Measurements from ENCODE around the genes DAZL and SATB1.

- RRBS = no CpG with 5 or more reads among the region's 10 CpGs
Observed at GRCh38 chr3:16431096-16431834, 82.2 kb downstream of the RFTN1 start.

DNA sequence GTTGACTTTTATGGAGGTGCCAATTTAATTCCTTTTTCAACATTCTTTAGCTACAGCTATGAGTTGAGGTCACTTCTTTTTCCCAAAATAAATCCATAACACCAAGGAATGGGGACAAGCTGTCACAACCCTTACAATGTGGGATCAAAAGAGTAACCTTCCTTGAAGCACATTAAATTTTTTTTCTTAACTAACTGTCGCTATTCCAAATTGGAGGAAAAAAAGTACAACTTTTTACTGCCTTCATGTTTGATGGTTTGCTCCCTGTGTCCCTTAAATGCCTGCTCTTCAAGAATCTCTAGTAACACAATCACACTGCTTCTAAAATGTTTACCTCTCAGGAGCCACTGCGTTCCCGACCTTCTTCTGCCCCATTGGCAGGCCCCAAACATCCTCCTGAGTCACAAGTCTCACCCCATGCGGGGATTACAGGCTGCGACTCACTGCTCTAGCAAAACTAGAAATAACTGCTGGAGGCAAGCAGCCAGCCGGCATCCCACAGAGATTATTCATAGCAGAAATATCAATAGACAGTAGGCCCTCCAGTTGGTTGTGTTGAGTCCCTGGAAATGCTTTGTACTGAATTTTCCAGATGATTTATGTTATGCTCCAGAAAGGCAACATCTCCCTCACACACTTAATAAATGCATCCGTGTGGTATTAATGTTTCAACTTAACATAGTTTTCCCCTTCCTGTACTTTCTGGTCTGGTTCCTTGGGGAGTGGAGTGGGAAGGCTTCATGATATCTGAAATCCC is 64.9 kb downstream of the RFTN1 start:
- RRBS = no CpG with 5 or more reads among the region's 7 CpGs

DNA sequence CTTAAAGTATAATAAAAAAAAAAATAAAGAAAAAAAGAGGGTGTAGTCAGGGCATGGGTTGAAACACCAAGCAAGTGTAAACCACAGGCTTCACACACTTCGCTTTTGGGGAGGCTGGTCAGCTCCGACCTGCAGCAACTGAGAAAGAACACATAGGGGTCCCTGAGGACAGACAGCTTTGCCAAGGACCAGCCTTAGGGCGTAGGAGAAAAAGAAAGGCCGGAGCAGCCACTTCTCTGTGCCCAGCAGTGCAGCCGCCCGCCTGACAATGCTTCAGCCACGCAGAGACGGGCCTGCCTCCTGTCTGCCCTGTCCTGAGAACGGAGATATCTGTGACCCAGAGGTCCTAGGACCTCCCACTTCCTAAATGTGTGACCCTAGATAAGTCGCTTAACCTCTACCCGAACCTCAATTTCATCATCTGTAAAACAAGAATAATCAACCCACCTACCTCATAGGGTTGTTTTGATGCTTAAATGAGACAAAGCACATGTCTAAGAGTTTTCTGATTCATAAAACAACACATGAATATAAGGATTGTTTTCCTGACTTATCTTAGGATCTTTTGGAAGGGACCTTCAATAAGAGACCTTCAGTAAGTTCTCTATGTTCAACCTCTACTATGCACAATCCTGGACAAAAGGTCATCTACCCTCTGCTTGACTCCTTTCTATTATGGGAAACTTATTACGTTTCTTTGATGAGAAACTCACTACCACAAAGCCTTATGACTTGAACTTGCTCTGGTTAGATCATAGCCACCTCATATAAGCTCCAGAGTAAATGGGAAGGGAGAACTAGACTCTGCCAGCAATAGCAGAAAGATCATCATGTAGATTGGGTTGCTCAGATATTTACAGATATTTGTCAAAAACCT is 32.9 kb upstream of the RFTN1 start:
- RRBS = no CpG with 5 or more reads among the region's 12 CpGs

GRCh38 chr3:16605150-16605861 is at the start of gene DAZL:
Gene DAZL, minus strand, starts transcription at chr3:16605423.
- RRBS = no CpG with 5 or more reads among the region's 48 CpGs

- RRBS = no CpG with 5 or more reads among the region's 3 CpGs
Observed at GRCh38 chr3:16663935-16664139, 58.6 kb upstream of the DAZL start.

- RRBS = no CpG with 5 or more reads among the region's 1 CpG
Observed at GRCh38 chr3:16801169-16801587, 83.6 kb upstream of the PLCL2 start.

DNA sequence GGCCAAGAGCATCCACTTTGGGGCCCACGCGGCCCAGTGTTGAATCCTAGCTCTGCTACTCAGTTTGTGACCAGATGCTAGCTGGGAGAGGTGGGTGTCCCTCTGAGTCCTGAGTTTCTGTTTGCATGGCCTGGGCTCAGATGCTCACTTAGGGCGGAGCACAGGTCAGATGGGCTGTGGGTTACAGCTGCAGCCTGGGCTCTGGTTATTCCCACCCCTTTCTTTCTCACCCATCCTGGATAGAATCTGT is 44.9 kb upstream of the PLCL2 start:
- RRBS = no CpG with 5 or more reads among the region's 3 CpGs

- RRBS = no CpG with 5 or more reads among the region's 10 CpGs
Observed at GRCh38 chr3:16885769-16886120, 990 bp downstream of the PLCL2 start.

GRCh38 chr3:16923048-16923611 is 38.4 kb downstream of the PLCL2 start:
- RRBS = no CpG with 5 or more reads among the region's 3 CpGs

GRCh38 chr3:17087947-17088414 is 203.2 kb downstream of the PLCL2 start:
- RRBS = no CpG with 5 or more reads among the region's 3 CpGs

DNA sequence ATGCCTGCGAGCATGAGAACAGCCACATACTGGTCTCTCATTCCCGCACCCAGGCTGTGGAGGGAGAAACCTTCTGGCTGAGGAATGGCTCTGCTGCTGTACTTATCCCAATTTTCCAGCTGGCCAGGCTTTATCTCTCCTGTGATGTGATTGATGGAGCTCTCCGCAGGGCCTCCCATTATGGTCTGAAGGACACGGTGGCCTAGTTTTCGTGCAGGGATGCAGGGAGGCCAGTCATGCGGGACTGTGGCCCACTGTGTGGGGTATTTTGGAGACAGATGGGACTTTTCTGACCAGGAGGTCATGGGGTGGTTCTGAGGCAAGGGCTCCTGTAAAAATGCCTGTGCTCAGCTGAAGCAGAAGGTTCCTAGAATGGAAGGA is 251.5 kb downstream of the PLCL2 start:
- RRBS = no CpG with 5 or more reads among the region's 6 CpGs

GRCh38 chr3:17151403-17152197 is 266.8 kb downstream of the PLCL2 start:
- RRBS = no CpG with 5 or more reads among the region's 16 CpGs

DNA sequence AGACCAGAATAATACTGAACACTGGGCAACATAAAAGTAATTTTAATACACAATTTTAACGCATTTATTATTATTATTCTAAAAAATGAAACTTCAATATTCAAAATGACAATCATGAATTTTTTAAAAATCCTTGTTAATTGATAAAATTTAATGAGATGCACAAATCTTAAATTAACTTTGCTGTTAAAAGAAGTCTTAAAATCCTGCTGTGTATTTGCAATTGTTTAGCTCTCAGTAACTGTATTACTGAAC is 63.2 kb downstream of the TBC1D5 start:
- RRBS = no CpG with 5 or more reads among the region's 1 CpG

DNA sequence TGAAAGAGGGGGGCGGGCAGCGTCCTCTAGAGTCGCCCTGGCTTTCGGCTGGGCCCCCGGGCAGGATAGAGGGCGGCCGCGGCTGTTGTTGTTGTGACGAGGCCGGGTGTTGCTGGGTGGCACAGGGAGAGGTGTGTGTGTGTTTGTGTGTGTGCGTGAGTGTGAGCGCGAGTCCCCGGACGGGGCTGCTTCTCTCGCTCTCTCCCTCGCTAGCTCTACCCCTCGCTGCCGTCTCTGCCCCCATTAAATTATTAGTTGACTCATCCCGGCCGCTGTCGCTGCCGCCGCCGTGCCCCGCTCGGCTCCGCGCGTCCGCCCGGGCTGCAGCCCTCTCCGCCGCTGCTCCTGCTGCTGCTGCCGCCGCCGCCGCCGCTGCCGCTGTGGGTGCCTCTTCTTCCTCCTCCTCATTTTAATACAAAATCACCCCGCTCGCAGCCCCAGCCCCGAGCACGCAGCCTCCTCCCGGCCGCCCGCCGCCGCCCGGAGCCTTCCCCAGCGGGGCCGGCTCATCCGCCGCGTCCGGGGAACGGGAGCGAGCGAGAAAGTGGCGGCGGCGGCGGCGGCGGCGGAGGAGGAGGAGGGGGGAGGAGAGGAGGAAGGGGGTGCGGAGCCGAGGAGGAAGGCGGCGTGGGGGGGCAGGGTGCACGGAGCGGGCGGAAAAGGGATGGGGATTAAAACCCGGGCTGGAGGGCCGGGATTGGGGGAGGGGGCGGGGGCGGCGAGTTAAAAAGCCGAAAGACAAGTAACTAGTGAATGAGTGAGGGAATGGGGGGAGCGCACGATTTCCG is at the start of gene SATB1:
SATB1 (minus strand) TSS at position 546 of the 788 bp plus-strand sequence.
- RRBS = under 1% methylated on average over 26 of the region's 82 CpGs

DNA sequence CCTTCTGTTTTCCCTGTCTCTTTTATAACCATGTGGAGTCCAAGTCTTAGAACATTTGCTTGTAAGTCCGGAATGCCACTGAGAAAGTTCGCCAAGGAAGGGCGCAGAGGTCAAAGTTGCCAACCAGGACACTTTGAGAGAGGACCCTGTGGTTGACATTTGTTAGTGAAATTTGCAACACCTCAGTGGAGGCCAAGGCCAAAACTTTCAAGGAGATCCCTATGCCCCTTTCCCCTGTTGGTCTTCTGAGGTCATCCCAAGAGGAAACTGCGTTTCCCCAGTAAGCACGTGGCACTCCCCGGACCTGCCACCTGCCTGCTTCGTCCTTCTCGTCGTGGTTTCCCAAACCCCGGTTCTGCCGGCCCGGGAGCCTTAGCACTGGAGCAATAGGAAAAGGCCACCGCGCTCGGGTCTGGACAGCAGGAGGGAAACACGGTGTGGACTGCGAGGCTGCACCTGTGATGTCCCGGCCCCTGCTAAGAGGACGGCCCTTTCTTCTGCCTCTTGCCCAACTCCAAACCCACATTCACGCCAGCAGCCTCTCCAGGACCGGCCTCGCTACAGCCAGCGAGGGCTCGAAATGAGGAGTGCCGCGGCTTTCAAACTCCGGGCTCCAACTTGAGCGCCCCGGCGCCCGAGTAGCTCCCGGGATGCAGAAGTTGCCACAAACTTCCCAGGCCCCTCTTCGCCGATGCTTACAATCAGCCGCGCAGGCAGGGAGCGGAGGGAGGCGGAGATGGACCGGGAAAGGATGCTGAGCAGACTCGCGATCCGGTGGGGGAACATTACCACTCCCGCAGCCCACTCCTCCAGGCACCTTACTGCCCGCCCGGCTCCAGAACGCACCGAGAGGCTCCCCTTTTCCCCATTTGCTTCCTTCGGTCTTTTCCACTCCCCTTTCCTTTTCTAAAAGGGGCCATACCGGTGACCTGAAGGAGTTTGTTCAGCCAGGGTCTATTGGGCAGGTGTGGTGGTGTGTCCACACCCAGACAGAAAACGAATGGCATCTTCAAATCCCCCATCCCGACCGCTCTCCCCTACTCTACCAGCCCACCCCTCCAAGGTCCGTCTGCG is 18.5 kb upstream of the SATB1 start:
- RRBS = 2% methylated on average over 30 of the region's 54 CpGs

DNA sequence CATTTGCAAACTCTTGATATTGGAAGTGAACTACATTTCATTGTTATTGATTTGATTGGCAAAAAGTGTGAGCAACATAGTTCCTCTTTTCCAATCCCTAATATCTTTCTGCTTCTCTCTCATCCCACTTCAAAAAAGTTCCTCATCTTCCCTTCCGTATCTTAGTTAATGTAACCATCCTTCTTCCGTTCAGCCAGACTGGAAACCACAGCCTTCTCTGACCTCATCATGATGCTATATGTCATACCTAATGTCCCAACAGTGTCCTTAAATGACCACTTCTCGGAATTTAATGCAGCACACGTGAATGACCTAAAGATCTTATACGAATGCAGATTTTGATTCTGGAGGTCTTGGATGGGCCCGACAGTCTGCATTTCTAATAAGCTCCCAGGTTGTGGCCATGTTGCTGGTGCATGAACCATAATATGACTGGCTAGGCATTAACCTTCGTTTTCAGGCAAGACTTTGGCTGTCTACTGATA is 320.4 kb upstream of the SATB1 start:
- RRBS = no CpG with 5 or more reads among the region's 7 CpGs

GRCh38 chr3:18963559-18964037 is 184.7 kb upstream of the KCNH8 start:
- RRBS = no CpG with 5 or more reads among the region's 18 CpGs

DNA sequence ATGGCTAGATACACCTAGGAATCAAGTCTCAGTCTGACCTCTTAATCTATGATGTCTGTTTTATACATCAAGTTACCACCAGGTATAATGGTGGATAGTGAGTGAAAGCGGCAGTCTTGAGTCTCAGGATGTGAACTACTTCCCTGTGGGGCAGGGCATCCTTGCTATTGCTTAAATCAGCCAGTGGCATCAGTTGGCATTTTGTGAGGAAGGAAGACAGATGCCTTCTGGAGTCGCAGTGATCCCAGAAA is 70.9 kb downstream of the SGO1 start:
- RRBS = no CpG with 5 or more reads among the region's 2 CpGs

GRCh38 chr3:20232973-20233172 is 46.9 kb upstream of the SGO1 start:
- RRBS = no CpG with 5 or more reads among the region's 1 CpG

- RRBS = no CpG with 5 or more reads among the region's 10 CpGs
Observed at GRCh38 chr3:21542456-21542899, 208.5 kb downstream of the ZNF385D start.